Mammary epithelial cell (primary cell): ENCODE measurements around a stretch of chr11.

DNA sequence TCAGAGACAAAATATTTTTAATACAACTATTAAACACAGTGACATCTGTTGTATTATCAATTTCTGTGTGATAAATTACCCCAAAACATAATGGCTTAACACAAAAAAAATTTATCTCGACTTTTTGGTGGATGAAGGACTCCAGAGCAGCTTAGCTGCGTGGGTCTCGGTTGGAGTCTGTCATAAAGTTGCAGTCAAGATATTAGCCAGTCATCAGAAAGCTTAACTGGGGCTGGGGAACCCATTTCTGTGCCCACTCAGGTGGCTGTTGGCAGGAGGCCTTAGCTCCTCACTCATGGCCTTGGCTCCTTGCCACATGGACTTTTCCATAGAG lies 57.1 kb upstream of the GRIK4 start:
- CAGE, long polyA plus RNA: no peak
- RRBS: no CpG with 5 or more reads among the region's 3 CpGs

- CAGE, long polyA plus RNA: no peak
- RRBS: no CpG with 5 or more reads among the region's 12 CpGs
Observed at GRCh38 chr11:120532392-120533281, 21.1 kb downstream of the GRIK4 start.

- CAGE, long polyA plus RNA: no peak
- RRBS: no CpG with 5 or more reads among the region's 10 CpGs
Observed at GRCh38 chr11:120563445-120563936, 51.9 kb downstream of the GRIK4 start.

DNA sequence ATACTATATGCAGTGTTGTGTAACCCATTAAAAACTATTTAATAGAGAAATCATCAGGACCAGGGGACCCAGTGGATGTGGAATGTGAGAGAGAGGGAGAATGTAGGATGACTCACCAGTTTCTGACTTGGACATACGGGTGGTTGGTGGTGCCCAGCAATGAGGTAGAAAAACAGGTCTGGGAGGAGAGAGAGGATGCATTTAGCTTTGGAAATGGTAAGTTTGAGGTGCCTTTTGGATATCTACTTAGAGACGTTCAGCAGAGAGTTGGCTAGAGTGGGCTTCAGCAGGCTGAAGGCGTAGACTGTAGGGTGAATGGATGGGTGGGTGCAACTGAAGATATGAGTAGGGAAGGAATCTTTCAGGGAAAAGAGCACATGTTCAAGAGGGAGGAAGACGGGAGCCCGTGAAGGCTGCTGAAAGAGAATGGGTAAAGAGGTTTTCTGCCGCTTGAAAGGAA lies 111.8 kb upstream of the TBCEL start:
- CAGE, long polyA plus RNA: no peak
- RRBS: no CpG with 5 or more reads among the region's 6 CpGs

DNA sequence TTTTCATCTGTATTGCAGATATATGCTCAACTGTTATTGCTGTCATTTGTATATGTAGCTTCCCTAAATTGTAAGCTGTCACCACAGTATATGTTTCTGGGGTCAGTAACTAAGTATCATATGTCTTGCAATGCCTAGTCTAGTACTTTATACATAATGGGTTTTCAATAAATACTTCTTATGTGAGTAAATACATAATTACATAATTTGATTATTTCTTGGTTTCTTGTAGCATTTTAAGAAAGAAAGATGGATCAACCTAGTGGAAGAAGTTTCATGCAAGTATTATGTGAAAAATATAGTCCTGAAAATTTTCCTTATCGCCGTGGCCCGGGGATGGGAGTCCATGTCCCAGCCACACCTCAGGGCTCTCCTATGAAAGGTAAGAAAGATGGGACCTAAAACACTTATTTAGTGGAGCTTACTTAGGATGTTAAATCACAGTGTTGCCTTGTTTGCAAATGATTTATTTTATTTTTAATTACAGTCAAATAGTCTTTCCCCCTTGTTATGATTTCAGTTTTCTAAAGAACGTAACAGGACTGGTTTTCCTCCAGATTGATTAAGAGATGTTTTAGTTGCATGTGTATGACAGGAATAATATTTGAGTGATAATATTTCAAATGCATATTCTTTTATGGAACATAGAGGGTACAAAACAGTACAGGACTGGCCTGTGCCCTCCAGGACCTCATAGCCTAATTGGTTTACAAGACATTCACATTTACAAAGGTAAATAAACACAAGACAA lies 21.7 kb downstream of the TBCEL start:
- CAGE, long polyA plus RNA: no peak
- RRBS: no CpG with 5 or more reads among the region's 4 CpGs

DNA sequence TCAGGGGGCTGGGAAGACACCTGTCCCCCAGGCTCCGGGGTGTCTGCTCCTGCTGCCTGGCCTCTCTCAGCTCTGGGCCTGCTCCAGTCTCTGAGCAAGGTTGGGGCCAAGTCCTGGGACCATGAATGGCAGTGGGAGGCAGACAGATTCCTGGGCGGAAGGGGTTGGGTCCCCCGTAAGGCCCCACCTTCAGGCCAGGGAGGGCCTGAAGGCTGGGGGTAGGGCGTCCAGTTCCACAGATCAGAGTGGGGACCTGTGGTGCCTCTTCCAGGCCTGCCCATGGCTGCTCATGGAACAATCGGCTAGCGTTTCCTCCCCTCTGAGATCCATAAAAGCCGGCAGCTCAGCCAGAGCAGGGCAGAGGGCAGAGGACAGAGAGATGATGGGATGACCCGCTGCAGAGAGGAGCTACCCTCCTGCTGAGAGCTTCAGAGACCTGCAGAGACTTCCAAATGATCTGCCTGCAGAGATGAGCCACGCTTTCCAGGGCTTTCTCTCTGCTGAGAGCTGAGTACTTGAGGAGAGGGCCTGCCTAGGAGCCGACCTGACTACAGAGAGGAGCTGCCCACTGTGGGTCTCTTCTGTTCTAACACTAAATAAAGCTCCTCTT lies 46.1 kb upstream of the SC5D start:
- CAGE, long polyA plus RNA: no peak
- RRBS: no CpG with 5 or more reads among the region's 10 CpGs

GRCh38 chr11:121422552-121423195 lies 29.4 kb upstream of the SORL1 start:
- CAGE, long polyA plus RNA: no peak
- RRBS: no CpG with 5 or more reads among the region's 6 CpGs

DNA sequence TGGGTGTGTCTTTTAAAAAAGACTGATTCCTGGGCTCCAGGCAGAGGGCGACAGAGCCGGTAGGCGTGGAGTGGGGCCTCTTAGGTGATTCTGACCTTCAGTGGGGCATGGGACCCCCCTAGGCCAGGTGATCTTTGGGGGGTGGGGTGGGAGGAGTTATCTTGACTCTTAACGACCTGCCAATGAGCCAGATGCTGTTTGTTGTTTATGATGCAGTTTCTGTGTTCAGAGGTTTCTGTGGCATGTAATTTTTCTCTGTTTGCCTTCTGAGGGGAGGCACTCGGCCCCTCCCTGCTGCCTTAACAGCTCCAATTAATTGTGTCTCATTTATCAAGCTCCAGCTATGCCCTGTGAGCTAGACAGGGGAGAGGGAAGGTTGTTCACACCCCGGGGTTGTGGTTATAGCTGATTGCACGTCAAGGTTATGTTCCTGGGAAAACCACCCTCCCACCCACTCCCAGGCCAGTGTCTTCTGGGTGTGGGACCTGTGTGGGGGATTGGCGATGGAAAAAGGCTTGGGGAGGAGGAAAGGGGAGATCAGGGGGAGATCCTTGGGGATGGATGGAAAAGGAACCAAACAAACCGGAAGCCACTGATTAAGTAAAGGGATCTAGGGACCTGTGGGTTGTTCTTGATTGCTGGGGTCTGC lies 13.8 kb downstream of the SORL1 start:
- CAGE, long polyA plus RNA: no peak
- RRBS: no CpG with 5 or more reads among the region's 9 CpGs

GRCh38 chr11:121471009-121471643 lies 19.0 kb downstream of the SORL1 start:
- CAGE, long polyA plus RNA: no peak
- RRBS: no CpG with 5 or more reads among the region's 14 CpGs

DNA sequence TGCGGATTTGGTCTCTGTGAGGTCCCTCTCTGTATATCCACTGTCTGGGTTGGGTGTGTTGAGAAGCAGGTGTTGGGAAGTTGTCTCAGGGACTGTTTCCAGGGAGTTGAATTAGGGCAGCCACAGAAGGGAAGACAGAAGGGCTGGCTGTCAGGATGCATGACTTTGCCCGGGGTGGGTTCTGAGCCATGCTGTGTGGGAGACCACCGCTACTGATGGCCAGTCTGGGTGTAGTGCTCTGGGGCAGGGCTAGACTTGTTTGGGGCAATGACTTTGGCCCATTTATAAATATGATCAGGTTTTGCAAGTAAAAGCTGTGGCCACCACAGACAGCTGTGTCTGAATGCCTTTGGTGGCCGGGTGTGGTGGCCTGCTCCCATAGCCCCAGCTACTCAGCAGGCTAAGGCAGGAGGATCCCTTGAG lies 19.5 kb downstream of the SORL1 start:
- CAGE, long polyA plus RNA: no peak
- RRBS: no CpG with 5 or more reads among the region's 4 CpGs

- CAGE, long polyA plus RNA: no peak
- RRBS: no CpG with 5 or more reads among the region's 4 CpGs
Observed at GRCh38 chr11:121496972-121497534, 44.9 kb downstream of the SORL1 start.

DNA sequence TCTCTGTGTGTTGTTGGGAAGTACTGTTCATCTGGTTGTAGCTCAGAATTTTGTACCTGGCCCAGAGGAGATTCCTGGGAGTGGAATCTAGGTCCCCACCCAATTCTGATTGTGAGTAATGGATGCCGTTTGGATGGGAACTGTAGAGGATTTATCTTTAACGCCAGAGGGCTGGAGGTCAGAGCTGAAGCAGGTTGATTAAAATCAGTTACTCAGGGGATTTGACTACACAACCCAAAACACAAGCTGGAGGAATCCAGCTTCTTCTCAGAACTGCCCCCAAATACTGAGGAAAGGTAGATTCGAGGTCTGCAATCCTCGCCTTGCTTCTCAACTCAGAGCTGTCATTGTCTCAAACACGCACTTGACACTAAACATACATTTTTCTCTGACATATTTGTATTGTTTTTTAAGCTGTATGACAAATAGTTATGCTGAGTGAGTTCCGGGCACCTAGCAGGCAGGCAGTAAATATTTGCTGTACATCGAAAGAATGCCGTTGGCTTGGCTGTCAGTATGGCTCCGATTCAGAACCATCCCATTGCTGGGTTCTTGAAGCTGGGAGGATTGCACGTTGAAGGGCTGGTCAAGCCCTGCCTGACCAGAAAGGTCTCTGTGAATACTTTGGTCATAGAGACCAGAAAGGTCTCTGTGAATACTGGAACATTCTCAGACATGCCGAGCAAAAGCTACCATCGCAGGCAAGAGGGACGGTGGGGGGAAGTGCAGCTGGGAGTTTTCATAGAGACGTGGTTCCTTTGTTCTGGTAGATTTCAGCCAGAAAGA lies 202.6 kb downstream of the SORL1 start:
- CAGE, long polyA plus RNA: no peak
- RRBS: no CpG with 5 or more reads among the region's 14 CpGs

GRCh38 chr11:121829053-121829825 lies 286.8 kb downstream of the BLID start:
- CAGE, long polyA plus RNA: no peak
- RRBS: no CpG with 5 or more reads among the region's 4 CpGs

DNA sequence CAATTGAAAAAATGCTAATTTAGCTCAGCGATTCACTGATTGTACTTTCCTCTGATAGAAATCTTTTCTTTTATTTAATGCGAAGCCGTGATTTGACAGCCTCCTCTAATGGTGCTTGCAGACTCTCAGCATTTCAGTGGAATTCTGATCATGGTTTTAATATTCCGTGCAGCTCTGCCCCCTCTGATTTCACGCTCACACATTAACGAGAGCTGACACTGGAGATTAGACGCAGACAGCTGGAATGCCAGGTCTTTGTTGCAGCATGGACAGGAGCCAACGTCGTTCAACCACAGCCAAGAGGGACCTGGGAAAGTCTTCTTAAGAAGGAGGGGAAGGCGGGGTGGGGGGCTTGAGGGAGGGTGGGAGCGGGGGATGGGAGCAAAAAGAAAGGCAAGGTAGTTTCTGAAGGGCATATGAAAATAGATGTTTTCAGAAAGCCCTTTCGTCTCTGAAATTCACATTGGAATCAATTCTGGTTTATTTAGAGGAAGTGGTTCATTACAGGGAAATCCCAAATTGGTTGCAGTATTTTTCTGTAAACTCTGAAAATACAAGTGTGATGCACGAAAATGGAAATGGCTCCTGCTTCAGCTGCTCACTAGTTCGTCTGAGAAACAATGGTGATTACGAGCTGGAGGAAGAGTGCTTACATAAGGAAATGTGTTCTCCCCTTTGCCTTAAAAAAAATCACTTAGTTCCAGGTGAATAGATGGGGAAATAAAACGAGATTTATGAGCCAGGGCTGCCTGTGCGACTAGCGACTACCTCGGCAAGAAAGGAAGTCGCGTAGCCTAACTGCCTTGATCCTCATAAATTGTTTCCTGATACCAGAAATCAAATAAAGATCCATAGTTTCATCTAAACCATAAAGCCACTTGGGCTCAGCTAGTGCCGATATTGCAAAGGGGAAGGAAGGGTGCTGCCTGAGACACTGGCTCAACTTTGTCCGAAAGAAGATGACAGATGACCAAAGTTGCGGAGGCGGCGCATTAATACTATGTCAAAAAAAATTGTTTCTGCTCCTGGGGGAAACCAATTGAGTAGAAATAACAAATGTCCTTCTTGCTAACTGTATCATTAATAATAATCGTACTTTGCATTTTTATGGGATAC lies 186.1 kb downstream of the BLID start:
- CAGE, long polyA plus RNA: no peak
- RRBS: no CpG with 5 or more reads among the region's 27 CpGs

GRCh38 chr11:122099050-122100072 lies 16.7 kb downstream of the BLID start:
- CAGE, long polyA plus RNA: no peak
- RRBS: no CpG with 5 or more reads among the region's 17 CpGs

GRCh38 chr11:122196833-122197646 lies 81.0 kb upstream of the BLID start:
- CAGE, long polyA plus RNA: no peak
- RRBS: no CpG with 5 or more reads among the region's 8 CpGs

DNA sequence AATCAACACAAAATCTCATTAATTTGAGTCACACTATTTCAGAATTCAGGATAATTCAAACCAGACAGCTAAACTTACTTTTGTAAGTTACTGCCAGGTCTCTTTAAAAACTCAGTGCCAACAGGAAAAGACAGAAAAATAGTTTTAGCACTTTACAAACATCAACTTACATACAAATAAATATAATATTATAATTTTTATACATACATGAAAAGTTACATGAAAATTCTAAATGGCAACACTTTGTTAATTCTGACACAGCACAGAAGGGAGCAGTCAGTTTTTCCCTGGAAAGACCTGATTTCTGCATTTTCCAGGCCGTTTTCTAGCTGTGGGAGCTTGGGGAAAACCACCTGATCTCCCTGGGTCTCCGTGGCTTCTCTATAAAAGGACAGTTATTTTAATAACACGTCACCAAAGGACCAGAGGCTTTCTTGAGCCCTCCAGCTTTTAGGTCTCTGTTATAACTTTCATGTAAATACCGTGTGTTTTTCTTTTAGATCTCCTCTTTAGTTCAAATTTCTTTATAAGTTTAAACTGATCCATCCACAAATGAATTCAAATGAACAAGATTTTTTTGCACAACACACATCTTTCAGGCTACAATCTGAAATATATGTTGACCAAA lies 220.3 kb upstream of the BLID start:
- CAGE, long polyA plus RNA: no peak
- RRBS: no CpG with 5 or more reads among the region's 4 CpGs

GRCh38 chr11:122441176-122442092 lies 214.1 kb upstream of the UBASH3B start:
- CAGE, long polyA plus RNA: no peak
- RRBS: no CpG with 5 or more reads among the region's 22 CpGs

DNA sequence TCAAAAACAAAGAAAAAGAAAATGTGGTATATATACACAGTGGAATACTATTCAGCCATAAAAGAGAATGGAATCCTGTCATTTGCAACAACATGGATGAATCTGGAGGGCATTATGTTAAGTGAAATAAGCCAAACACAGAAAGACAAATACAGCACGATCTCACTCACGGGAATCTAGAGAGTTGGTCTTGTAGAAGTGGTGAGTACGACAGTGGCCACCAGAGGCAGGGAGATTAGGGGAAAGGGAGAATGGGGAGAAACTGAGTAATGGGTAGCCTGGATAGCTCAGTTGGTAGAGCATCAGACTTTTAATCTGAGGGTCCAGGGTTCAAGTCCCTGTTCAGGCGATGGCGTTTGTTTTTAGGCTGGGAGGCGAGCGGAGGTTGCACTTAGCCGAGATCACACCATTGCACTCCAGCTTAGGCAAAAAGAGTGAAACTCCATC lies 95.8 kb upstream of the UBASH3B start:
- CAGE, long polyA plus RNA: no peak
- RRBS: no CpG with 5 or more reads among the region's 8 CpGs

- CAGE, long polyA plus RNA: no peak
- RRBS: no CpG with 5 or more reads among the region's 12 CpGs
Observed at GRCh38 chr11:122696450-122697153, 41.1 kb downstream of the UBASH3B start.